A172 (cell line): ENCODE measurements around a stretch of chr4.

DNA sequence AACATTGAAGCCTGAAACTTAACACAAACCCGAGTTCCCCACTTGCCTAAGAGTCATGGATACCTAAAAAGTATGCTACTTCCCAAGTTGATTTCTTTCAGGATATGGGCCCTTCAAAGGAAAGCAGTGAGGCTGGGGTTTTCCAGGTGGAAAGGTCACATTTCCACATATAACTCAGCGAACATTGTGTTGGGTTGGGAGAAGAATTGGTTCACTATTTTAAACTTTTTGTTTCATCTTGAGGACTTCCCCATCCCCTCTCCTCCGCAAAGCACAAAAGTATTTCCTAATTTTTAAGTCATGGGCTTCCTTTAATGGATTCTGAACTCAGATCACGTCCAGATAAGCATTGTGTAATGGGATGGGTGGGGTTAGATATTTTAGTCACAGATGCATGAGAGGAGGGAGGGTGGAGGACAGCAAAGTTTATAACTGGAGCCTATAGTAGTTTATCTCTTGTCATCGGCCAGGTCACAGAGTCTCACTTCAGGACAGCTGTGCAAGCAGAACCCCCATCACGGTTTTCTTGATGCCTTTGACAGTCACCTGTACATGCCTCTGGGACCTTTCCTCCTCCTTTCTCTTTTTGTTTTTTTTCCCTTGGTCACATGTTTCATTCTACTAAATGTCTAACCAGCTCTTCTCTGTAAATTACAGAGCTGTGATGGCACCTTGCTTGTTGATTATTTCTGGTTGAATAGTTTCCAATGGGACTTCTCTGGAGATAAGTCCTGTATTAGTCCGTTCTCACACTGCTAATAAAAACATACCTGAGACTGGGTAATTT is 115.3 kb downstream of the PTTG2 start:
- RAMPAGE, long total RNA, result no peak

- RAMPAGE, long total RNA, result no peak
Observed at GRCh38 chr4:38119782-38120708, 159.8 kb downstream of the PTTG2 start.

GRCh38 chr4:38140488-38141294 is 180.5 kb downstream of the PTTG2 start:
- RAMPAGE, long total RNA, result no peak

- RAMPAGE, long total RNA, result no peak
Observed at GRCh38 chr4:38312959-38313617, 350.9 kb upstream of the KLF3 start.

DNA sequence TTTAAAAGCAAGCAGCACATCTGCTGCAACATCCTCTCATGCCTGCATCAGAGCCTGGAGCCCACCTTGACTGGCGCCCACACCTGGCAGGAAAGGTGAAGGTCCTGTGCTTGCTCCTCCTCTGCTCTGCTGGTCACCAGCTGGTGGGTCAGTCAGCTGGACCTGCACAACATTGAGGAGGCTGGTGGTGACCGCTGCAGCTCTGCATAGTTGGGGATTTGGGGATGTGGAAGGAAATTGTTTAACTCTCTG is 214.2 kb upstream of the KLF3 start:
- RAMPAGE, long total RNA, result no peak

DNA sequence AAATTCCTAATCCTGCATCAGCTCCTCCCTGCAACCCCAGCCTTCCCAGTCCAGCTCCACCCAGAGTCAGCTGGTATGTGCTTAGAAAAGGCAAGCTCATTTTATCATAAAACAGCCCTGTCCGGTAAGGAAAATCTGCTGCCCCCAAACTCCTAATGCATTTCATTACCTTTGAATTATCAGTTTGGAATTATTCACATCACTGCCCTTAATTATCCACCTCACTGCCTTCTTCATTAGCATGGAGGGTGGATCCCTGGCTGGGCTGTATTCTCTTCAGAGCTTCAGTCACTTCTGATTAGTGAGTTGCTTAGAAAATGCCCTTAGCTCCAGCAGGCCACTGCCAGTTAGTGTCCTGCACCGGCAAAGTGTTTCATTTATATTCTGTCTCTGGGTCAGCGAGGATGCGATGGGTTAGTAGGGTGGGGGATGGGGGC is 174.9 kb upstream of the KLF3 start:
- RAMPAGE, long total RNA, result no peak

DNA sequence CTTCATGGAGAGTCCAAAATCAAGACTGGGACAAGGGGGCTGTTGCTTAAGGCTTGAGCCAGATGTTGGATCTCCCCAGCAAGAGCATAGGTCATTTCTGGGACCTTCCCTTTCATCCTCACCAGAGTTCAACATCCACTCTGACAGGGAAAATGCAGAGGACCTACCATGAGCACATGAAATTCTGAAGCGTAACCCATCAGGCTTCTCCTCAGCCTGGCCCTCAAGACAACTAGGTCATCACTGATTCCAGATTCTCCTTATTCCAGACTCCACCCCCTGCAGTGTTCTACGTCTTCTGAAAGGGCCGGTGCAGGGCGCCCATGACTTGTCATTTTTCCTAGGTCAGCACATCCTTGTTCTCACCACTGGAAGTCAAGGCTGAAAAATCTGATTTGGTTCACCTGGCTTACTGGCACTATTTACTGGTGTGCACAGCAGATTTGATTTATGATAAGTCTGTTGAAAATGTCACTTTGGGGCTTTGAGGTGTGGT is 141.0 kb upstream of the KLF3 start:
- RAMPAGE, long total RNA, result no peak

DNA sequence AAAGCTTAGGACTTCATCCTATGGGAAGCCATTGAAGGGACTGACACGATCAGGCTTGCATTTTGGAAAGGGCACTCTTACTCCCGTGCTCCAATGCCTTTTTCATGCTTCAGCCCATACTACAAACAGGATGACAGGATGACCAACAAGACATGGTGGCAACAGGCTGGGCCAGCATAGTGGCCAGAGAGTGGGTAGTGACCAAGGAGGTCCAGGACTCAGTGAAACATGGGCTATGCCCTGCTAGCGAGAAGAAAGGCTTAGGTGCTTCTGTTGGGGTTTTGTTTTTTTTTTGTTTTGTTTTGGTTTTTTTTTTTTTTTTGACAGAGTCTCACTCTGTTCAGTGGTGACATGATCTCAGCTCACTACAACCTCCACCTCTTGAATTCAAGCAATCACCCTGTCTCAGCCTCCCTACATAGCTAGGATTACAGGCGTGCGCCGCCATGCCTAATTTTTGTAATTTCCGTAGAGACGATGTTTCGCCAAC is 2.5 kb upstream of the KLF3 start:
- RAMPAGE, long total RNA, result no peak

- RAMPAGE, long total RNA, result no peak
Observed at GRCh38 chr4:38695289-38696218, 31.6 kb downstream of the KLF3 start.

- RAMPAGE, long total RNA, result no peak
Observed at GRCh38 chr4:38752311-38753018, 30.3 kb downstream of the TLR10 start.

GRCh38 chr4:38780914-38781370 is 1.8 kb downstream of the TLR10 start:
- RAMPAGE, long total RNA, result no peak

GRCh38 chr4:38872662-38873221 is 5.1 kb downstream of the FAM114A1 start:
- RAMPAGE, long total RNA, result no peak

DNA sequence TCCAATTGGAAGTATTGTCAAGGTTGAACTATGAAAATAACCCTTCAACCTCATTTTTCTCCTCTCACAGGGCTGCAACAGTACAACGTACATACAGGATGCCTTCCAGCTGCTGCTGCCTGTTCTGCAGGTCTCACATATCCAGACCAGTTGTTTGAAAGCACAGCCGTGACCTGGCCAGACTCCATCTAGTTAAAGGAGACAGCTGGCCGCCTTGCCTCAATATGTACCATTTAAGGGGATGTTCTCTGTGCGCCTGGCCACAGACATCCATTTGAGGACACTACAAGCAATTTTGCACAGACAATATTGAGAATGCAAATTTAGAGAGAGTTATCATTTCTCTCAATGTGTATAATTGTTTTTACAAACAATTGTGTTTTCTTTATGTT is 75.8 kb downstream of the FAM114A1 start:
- RAMPAGE, long total RNA, result no peak

GRCh38 chr4:38950243-38950500 is 82.0 kb downstream of the TMEM156 start:
- RAMPAGE, long total RNA, result no peak

DNA sequence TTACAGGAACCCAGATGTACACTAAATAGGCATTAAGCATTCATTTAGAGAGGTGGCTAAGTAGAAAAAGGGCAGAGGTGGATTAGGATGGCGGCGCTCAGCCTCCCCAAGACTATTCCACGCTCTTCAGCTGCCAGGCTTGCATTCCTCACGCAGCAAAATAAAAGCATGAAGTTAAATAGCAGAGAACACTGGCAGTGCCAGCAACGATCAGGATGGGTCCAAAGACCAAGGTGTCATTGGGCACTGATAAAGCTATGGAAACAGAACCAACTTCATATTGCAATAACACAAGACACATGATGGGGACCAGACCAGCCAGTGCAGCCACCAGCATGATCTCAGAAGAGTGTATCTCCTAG is 42.0 kb downstream of the TMEM156 start:
- RAMPAGE, long total RNA, result no peak

DNA sequence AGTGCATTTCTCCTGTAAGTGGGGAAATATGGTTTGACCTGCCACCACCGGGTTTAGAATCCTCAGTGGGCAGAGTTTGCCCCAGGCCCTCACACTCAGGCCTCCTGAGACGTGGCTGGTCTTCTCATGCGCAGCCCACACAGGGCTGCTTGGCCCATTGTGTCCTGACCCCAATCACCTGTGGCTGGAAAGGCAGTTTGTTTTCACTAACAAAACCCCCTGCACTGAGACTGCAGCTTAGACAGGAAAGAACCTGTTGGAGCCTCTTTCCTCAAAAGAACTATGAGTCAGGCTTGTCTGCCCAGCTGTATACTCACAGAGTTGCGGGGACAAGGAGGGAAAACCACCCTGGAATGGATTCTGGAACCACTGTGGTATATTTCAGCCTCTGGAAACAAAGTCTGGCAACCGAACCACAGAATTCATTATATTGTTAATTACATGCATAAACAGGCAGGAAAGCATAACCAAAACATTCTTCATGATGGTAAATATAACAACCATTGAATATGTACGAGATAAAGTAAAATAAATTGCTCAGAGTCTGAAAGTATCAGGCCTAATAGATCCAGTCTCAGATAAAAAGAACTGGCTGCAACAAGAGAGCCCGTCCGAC is 5.3 kb upstream of the TMEM156 start:
- RAMPAGE, long total RNA, result no peak

GRCh38 chr4:39412895-39413185 is 6.1 kb downstream of the KLB start:
- RAMPAGE, long total RNA, result no peak

DNA sequence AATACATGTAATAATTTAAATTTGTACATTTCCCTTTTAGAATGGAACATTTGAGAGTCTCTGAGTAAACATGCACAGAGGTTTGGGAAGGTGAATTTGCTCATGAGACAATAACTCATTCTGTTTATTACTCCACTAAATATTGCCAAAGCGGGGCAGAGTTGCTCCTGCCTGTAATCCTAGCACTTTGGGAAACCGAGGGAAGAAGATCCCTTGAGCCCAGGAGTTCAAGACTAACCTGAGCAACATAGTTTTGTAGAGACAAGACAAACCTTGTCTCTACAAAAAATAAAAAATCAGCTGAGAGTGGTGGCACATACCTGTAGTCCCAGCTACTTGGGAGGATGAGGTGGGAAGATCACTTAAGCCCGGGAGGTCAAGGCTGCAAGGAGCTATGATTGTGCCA is 6.6 kb downstream of the KLB start:
- RAMPAGE, long total RNA, result no peak

- RAMPAGE, long total RNA, result no peak
Observed at GRCh38 chr4:39423687-39424044, 16.9 kb downstream of the KLB start.

DNA sequence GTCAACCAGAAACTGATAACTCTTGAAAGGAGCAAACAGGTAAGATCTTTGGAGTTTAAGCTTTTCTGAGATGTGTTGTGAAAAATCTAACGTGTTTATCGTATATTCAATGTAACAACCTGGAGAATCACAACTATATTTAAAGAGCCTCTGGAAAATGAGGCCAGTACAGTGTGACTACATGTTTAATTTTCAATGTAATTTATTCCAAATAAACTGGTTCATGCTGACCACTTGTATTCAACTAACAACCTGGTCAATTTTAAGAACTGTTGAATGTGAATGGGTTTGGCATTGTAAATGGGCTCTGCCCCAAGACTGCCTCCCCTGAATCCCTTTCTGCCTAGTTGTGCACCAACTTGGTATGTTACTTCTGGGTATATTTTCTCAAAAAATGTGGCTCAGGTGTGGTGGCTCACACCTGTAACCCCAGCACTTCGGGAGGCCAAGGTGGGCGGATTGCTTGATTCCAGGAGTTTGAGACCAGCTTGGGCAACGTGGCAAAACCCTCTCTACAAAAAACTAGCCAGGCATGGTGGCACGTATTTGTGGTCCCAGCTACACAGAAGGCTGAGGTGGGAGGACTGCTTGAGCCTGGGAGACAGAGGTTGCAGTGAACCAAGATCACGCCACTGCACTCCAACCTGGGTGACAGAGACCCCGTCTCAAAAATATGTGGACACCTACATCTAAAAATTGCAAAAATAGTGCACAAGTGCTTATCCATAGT is 7.3 kb downstream of the RPL9 start:
- RAMPAGE, long total RNA, result no peak